Bronchus (tissue), 1 donor: Measurements from ENCODE around the gene TBX4.

DNA sequence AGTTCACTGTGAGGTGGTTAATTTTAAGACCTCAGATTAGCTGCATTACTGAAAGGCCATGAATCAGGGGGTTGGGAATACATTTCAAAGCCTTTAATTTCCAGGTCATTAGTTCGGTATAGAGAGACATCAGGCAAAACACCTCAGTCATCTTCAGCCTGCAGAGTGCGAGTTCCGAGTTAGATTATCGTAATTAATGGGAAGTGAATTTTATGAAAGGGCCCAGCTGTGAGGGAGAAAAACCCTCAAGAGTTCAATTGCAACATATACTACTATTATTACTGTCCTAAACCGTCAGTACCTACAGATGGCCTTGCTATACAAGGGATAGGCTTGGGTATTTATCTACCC is 2.1 kb upstream of the USP32 start:
- PRO-cap, result no peak

- PRO-cap, result bidirectional peak, plus-strand start at chr17:60599675, minus-strand start at chr17:60599615
These were observed 536 bp upstream of the PPM1D start for GRCh38 chr17:60599449-60599865.

GRCh38 chr17:60614264-60614838 is 14.4 kb downstream of the PPM1D start:
- PRO-cap, result no peak

GRCh38 chr17:61065309-61066012 is 334.2 kb upstream of the TBX2 start:
- PRO-cap, result no peak

- PRO-cap, result no peak
These were observed 259.6 kb upstream of the TBX2 start for GRCh38 chr17:61140062-61140377.

DNA sequence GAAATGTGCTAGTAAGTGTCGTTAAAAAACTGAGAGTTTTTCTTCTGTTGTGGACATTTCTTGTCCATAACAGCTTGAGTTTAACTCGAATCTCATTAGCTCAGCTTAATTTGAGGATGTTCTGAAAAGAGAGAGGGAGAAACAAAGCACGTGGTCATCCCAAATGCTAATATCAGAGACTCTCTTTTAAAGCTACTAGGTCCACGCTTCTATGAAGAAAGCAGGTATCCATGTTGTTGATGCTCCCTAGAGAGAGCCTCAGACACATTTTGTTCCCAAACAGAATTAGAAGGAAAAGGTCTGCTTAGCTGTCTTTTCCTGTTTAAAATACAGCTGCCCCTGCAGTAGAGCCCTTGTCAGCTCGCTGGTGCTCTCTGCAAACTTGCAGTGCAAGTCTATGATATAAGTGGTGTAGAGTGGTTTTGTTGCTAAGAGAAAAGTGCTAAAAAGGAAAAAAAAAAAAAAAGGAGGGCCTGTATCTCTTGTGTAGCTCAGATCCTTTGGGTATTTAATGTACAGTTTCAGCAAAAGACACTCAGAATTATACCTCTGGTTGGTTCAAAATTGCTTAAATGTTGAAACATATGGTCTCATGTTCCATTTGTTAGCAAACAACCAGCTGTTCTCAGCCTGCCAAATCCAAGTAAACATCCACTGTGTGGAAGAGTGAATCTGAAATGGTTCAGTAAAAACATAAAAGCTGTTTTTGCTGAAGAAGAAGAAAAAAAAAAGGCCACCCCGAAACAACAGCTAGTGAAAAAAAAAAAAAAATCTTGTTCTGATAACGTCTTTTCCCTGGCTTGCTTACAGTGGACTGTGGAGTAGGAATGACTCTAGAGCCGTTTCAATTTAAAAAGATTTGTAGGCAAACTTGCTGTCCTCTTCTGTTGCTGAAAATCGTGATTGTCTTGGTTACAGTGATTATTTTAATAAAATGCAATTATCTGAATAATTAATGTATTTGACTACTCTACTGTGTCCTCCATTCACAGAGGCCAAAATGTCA is 190.9 kb upstream of the TBX2 start:
- PRO-cap, result unidirectional peak, minus-strand start at position 397 of the sequence

DNA sequence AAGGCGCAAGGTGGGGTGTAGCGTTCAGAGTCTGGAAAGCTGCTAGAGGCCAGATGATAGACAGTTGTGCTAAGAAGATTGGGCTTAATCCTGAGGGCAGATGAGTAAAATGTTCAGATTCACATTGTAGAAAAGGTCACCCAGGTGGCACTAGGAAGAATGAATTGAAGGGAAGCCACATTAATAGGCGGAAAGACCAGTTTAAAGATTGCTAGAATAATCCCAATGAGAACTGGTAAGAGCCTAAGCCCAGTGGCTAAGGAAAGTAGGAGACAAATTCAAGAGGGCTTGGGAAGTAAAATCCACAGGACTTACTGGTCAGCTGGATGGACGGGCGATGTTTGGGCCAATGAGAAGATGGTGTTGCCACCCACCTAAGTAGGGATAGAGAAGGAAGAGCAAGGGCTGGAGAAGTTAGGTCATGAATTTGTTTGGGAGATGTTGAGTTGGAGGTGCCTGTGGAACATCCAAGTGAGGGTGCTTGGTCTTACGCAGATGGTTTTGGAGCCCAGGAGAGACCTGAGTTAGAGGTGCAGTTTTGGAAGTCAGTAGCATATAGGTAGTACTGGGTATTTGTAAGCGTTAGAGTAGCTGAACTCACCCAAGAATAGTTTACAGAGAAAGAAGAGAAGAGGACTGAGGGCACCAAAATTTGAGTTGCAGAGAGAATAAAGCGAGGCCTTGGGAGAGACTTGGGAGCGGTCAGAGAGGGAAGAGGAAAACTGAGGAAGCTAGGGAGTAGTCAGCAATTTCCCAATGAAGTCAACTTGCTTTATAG is 51.6 kb upstream of the TBX2 start:
- PRO-cap, result no peak

DNA sequence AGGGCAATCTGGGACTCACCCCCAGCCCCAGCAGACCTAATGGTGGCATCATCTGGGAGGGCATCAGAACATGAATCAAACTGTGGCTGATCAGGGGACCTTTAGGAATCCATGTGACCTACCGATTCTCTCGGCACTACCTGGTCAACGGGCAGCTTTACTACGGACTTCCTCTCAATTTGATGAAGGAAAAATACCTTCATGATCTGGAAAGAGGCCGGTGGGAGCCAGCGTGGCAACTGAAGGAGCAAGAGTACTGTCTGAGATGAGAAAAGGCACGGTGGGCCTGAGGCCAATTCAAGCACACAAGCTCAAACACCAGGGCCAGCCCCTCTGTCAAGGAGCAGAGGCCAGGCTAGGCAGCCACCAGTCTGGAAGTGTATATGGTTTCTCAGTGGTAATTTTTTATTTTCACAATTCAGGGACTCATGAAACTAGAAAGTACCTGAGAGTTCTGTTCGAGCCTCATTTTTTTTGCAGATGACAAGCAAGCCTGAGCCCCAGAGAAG is 5.1 kb upstream of the TBX2 start:
- PRO-cap, result no peak

DNA sequence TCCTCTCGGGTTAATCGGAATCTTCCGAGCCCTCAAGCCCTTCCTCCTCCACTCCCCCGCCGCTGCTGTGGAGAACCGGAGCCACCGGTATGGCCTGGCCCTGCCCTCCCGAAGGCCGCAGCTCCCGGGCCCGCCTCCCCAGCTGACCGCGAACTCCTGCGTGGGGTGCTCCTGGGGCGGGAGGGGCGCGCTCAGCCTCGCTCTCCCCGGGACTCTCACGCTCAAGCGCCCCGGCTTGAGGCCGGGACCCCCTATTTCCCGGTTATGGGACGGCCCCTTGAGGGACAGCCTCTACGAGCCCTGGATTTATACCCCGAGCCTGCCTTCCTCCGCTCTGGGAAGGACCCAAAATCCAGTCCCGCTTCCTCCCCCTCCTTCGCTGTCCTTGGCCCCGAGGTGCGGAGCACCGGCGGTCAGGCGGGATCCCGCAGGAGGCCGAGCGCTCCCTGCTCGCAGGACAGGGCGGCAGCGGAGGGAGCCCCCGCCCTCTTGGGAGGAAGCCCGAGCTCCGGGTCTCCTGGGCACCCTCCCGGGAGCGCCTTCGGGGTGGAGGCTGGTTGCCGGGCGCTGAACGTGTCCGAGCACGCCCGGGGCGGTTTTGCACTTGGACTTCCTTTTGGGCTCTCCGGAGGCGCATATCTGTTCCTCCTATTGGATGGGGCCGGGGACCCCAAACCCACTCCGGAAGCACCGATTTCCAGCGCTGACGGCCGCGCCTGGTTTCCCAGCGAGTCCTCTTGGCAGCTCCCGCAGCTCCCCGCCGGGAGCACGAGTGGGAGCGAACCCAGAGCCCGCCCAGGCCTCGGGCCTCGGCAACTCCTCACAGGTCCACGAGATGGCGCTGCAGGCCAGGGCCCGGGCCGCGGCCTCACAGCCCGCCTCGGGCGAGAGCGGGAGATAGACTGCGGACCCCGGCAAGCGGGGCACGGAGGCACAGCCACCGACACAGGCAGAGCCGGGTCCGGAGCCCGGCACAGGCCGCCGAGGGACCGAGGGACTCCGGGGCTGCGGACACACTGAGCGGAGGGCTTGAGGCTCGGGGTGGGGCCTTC is 12.4 kb downstream of the TBX2 start:
- PRO-cap, result bidirectional peak, plus-strand start at position 394 of the sequence, minus-strand start at position 64 of the sequence; bidirectional peak, plus-strand start at position 601 of the sequence, minus-strand start at position 491 of the sequence; bidirectional peak, plus-strand start at position 873 of the sequence, minus-strand start at position 770 of the sequence

DNA sequence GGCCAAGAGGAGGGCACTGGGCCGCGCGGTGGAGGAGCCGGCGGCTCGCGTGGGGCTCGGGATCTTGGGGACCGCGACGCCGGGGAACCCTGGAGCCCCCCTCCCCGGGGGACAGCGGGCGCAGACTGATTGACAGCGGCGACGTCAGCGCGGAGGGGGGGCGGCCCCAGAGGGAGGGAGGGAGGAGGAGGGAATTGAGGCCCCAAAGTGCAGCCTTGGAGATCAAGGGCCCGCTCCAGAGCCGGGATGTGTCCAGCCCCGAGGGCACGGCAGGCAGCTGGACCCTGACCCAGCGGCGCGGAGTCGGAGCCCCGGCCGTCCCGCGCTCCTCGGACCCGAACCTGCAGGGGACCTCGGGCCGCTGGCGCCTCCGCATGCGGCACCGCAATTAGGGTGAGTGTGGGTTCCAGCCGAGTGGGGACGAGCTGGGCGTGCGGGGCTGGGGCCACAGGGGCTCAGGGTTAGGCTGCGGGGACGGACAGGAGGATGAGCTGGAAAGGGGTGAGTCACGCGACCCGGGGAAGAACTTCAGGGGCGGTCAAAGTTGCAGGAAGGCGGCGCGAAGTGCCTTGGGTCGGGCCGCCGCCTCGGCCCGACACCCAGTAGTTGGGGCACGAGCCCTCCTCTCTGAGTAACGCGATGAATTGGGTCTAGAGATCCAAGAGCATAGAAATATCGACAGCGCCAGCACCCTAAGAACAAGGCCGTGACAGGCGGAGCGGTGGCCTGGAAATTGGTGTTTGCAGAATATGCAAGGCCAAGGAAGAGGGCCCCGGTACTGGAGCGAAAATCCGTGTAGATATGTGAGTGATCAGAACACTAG is at the start of gene TBX4:
TBX4 (plus strand) TSS at position 238 of the 823 bp plus-strand sequence.
- PRO-cap, result bidirectional peak, plus-strand start at position 238 of the sequence, minus-strand start at position 116 of the sequence

GRCh38 chr17:61455024-61455458 is 2.8 kb downstream of the TBX4 start:
- PRO-cap, result no peak

- PRO-cap, result no peak
These were observed 68.6 kb upstream of the INTS2 start for GRCh38 chr17:61996179-61996926.

GRCh38 chr17:62089983-62090677 is 25.1 kb upstream of the MED13 start:
- PRO-cap, result no peak

DNA sequence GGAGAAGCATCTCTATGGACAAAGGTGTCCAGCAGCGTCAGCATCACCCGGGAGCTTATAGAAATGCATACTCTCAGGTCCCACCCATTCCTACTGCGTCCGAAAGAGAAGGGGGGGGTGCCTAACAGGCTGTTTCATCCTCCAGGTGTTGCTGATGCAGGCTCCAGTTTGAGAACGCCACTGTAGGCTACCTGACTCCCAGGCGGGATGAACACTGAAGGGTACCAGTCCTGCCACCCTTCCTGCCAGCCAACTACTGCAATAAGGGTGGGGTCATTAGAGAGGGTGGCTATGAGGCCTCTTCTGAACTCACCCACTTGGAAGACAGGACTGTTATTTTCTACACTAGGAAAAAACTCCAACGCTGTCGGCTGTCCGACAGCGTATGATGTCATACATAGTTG is 11.2 kb upstream of the MRC2 start:
- PRO-cap, result no peak

DNA sequence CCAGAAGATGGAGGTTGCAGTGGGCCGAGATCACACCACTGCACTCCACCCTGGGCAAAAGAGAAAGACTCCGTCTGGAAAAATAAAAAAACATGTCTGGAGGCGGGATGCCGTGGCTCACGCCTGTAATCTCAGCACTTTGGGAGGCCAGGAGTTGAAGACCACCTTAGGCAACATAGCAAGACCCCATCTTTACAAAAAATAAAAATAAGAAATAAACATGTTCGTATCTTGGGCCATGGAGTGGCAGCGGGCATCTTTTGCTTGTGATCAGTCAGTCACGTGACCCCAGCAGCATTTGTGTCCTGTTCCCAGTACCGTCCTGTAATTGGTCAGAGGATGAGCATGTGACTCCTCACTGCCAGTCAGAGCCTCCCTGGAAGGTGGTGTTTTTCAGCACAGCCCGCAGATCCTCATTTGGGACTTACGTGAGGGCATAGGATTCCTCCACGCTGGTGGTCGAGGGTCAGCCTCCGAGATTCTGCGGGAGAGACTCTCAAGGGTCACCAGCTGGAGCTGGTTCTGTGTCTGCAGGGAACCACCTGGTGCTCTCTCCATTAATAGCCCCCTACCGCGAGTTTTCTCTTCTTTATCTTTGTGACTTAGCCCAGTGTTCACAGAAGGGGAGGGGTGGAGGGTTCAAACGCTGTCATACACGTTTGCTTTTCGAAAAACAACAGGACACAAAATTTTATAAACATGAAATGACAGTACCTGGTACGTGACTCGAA is 17.0 kb downstream of the MRC2 start:
- PRO-cap, result no peak

DNA sequence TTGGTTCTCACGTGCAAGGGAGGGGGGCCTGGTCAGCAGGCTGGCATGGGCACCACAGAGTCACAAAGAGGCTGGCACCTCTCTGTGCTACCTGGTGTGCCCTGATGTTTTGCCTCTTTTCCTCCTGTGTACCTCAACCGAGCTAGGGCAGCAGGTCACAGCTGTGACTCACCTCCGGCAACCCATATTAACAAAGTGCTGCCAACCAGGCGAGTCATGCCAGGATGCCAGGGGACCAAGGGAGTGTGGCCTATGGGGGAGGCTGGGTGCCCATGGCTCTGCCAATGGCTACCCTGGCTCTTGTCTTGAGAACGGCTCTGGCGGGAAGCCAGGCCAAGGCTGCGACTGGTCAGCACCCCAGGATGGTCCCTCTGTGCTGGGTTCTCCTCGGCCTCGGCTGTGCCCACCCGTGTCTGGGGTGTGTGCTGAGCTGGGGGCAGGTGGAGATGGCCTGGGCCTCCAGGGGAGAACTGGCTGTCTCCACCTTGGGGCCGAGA is 75.7 kb downstream of the MRC2 start:
- PRO-cap, result no peak

DNA sequence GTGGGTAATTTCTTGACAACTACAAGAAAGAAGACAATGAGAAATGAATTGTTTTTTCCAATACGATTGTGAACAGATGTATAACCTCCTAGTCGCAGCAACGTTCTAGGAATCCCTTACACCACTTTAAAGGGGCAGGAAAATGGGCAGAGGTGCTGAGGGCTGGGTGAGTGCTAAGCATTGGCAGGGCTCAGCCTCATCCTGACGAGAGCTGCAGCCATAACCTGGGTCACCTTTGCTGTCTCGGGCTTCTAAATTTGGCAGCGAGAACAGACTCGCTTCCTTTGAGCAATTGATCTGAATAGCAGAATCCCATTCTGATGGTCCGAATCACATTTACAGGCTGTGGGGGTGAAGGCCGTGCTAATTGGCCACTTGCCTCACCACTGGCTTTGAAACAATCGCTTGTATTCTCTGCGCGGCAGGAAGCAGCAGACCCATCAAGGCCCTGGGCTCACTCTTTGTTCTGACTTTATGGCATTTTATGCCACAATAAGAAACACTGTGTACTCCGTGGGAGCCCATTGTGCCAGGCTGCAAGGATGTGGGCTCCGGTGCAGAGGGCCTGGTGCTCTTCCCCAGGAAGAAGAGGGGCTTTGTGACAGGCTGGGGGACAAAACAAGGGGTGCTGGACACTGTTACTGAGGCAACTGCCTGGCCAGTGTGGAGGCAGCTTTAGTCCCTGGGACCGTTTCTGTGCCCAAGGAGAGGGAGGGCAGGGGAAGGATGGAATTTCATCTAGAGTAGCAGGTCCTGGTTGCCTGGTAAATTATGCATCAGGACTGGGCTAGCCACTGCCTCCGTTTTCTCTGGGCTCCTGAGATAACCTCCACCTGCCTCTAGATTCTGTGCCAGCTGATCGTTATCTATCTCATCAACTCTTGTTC is 78.3 kb downstream of the MRC2 start:
- PRO-cap, result no peak

DNA sequence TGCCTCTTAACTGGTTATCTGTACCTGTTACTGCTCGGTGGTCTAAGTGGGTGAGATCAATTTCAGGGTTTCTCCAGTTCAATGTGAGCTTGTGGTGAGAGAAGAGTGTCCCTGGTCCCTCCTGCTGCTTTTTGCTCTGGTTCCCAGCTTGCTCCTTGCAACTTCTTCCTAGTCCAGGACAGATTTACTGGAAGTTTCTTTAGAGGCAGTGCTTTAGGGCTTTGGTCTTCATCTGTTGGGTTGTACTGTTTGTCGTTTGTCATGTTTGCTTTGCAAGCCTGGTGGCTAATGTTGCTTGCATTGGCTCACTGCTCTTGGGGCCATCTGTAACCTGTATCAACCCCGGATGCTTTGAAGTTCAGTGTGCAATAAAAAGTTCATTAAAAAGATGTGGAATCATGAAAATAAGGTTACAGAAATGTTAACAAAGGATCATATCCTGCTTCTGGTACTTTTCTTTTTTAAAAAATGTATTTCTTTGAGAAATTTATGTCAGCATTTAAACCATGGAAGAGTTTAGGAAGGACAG is 82.5 kb downstream of the MRC2 start:
- PRO-cap, result no peak

- PRO-cap, result no peak
These were observed 73.2 kb downstream of the TANC2 start for GRCh38 chr17:63039056-63039744.

- PRO-cap, result no peak
These were observed 34.3 kb downstream of the CYB561 start for GRCh38 chr17:63411403-63412554.